Cardiac septum (tissue), 1 donor: ENCODE measurements around a stretch of chr2.

GRCh38 chr2:234769734-234770423 is 181.9 kb upstream of the SH3BP4 start:
- PRO-cap, result no peak

- PRO-cap, result unidirectional peak, minus-strand start at chr2:234873878
Observed at GRCh38 chr2:234873509-234874191, 78.2 kb upstream of the SH3BP4 start.

GRCh38 chr2:234955104-234955784 is 3.4 kb downstream of the SH3BP4 start:
- PRO-cap, result no peak

- PRO-cap, result no peak
Observed at GRCh38 chr2:235005494-235006471, 54.0 kb downstream of the SH3BP4 start.

DNA sequence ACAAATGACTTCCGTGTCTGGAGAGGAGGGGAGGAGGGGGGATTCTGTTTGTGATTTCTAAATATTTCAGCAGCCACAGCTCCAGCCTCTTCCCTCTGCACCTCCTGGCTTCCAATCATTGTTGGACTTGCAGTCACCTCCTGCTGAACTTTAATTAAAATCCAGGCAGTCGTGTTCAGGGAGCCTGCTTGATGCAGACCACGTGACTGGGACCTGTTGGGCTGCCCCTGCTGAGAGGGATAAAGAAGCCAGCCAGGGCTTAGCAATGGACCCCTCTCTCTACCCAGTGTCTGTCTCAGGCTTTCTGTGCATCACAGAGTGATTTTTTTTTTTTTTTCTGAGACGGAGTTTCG is 115.1 kb downstream of the SH3BP4 start:
- PRO-cap, result no peak

DNA sequence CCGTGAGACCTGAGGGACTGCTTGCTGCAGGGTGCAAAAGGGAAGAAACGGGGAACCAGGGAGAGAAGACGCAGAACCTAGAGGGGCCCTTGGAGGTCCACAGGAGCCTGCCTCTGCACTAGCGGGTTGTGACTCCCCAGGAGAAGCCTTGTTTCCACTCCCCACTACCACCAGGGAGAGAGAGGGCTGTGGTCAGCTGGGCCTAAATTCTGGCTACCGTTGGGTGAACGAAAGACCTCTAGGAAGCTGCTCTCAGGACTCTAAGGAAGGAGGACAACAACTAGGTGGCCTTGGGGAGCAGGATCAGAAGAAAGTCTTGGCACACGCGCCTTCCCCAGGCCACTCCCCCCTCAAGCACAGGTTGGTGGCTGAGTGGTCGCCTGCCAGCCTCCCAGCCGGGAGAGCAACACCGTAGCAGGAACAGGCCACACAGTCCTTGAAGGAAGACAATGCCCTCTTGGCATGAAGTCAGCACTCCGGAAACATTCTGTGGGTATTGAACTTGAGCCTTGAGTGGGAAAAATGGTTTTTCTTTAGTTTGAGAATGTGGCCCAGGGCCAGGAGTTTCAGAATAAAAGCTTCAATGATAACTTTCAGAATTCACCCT is 87.5 kb upstream of the AGAP1 start:
- PRO-cap, result no peak

DNA sequence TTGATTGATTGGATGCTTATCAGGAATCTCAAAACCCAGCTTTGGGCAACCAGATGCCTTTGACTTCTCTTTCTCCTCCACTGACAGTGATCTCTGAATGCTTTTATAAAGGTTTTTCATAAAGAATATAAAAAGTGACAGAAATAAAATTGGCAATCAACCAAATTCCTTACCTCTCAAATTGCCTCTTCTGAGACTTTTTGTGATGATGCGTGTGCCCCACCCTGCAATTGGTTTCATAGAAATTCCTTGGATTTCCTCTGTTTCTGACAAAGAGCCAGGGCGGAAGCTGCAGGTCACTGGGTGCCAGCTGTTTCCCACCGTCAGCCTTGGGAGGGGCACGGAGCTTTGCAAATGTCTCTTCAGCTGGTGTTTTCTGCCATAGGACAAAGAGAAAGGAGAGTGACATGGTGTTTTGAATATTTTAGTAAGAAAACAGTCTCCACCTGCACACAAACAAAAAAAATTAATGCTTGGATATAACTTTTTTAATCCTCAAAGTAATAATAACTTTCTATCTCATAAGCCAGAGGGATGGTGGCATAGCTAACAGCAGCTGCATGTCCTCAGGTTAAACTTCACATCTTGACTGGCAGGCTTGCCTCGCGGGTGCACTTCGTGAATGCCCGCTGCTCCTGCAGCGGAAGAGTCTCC is 24.5 kb downstream of the AGAP1 start:
- PRO-cap, result no peak

GRCh38 chr2:235522189-235522661 is 28.4 kb downstream of the AGAP1 start:
- PRO-cap, result no peak

- PRO-cap, result no peak
Observed at GRCh38 chr2:235607252-235608045, 113.6 kb downstream of the AGAP1 start.

DNA sequence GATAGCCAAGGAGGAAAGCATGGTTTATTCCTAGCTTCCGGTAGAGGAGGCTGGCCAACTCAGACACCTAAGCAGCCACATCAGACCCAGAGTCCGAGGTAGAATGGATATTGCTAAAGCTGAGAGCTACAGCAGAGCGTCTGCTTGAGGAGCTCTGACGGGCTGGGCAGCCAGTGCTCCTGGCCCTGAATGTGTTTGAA is 196.5 kb downstream of the AGAP1 start:
- PRO-cap, result no peak

DNA sequence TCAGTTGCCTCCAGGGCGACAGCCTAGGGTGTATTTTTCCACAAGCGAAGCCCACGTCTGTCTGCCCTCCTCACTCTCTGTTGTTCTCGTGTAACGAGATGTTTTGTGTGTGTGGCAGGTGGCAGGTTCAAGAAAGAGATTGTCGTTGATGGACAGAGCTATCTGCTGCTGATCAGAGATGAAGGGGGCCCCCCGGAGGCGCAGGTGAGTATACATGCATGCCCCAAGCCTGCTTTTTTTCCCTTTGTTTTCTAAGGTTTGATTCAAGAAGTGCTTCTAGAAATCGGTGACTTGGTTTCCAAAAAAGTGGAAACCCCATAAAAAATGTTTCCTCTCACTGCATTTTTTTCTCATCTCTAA is 247.0 kb downstream of the AGAP1 start:
- PRO-cap, result no peak

- PRO-cap, result no peak
Observed at GRCh38 chr2:235787517-235788017, 293.7 kb downstream of the AGAP1 start.

DNA sequence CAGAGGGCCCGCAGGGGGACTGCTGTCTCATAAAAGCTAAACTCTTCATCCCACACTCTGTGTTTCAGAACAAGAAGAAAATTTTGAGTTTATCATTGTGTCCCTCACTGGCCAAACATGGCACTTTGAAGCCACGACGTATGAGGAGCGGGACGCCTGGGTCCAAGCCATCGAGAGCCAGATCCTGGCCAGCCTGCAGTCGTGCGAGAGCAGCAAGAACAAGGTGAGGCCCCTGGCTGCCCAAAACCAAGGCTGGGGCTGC is 131.8 kb downstream of the GBX2 start:
- PRO-cap, result no peak

- PRO-cap, result bidirectional peak, plus-strand start at chr2:236240593, minus-strand start at chr2:236240331; unidirectional peak, minus-strand start at chr2:236241014
Observed at GRCh38 chr2:236240026-236241342, 23.7 kb downstream of the ASB18 start.

DNA sequence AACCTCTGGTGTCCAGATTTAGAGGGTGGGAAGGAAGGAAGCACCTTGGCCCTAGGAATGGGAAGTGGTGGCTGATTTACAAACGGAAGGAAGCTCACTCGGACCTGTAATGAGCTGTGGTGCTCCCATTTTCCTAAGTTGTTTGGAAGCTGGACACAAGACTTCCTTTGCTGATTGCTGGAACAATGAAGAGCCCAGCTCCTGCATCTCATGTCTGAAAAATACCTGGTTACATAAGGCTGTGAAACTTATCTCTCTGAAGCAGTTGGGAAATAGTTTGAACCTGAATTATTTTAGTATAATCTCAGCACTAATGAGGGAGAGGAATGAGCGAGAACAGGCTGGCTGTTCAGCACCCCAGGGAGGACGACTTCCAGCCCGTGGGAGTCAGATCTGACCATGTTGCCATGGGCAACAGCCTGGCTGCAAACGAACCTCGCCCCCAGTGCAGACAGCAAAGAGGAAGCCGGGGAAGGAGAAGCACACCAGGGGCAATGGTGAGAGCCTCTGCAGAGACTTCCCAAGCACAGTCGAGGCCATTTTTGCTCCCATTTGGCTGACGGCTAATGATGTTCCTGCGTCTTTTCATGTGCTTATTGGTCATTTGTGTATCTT is 74.5 kb upstream of the ASB18 start:
- PRO-cap, result unidirectional peak, plus-strand start at position 454 of the sequence

GRCh38 chr2:236488775-236488974 is 18.6 kb downstream of the IQCA1 start:
- PRO-cap, result unidirectional peak, plus-strand start at chr2:236488882

GRCh38 chr2:236546401-236547271 is 23.0 kb upstream of the ACKR3 start:
- PRO-cap, result no peak

DNA sequence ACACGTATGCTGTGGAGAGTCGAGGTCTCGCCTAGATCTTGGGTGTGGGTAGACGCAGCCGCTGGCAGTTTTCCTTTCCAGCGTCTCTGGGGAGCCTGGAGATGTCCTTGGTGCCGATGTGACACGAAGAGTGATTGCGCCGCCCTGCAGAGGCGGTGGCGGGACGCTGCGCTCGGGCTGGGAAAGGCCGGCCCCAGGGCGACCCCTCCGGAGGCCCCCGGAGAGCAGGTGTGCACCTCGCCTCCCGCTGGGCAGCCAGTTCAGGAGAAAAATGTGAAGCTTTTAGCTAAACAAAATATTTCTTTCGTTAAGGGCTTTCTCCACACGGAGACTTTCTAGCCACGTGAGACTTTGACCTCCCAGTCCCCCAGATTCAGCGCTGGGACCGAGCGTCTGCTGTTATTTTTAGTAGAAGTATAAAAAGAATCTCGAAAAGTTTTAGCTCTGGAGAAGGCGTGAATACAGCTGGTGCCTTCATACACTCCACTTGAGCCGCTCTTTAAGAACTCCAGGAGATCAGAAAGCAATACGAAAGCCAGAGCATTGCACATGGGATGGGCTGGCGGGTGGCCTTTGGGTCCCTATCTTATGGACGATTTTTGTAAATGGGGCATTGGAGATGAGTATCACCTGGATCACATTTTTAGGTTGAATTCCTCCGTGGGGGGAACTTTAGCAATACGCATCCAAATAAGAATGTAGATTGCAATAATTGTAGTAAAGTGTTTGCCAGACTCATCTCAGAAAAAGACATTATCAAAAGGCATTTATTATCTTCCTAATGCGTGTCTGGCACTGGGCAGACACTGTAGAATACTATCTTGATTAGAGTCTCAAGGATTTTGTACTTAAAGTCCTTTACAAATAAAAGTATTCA is 1.0 kb upstream of the ACKR3 start:
- PRO-cap, result bidirectional peak, plus-strand start at position 447 of the sequence, minus-strand start at position 88 of the sequence

GRCh38 chr2:236571778-236572242 is 2.2 kb downstream of the ACKR3 start:
- PRO-cap, result unidirectional peak, plus-strand start at chr2:236572114

DNA sequence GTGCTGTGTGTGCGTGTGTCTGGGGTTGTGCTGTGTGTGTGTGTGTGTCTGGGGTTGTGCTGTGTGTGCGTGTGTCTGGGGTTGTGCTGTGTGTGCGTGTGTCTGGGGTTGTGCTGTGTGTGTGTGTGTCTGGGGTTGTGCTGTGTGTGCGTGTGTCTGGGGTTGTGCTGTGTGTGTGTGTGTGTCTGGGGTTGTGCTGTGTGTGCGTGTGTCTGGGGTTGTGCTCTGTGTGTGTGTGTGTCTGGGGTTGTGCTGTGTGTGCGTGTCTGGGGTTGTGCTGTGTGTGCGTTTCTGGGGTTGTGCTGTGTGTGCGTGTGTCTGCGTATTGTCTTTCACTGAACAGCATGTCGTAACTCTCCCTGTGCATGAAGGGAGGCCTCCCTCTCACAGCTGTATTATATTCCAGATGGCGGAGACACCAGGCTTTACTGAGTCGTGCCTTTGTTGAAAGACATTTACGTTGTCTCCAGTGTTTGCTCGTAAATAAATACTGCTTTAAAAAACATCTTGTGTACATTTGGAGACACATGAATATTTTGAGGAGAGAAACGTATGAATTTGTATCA is 5.8 kb downstream of the ACKR3 start:
- PRO-cap, result no peak